Tibial artery (tissue), 1 donor: ENCODE measurements around a stretch of chr15.

DNA sequence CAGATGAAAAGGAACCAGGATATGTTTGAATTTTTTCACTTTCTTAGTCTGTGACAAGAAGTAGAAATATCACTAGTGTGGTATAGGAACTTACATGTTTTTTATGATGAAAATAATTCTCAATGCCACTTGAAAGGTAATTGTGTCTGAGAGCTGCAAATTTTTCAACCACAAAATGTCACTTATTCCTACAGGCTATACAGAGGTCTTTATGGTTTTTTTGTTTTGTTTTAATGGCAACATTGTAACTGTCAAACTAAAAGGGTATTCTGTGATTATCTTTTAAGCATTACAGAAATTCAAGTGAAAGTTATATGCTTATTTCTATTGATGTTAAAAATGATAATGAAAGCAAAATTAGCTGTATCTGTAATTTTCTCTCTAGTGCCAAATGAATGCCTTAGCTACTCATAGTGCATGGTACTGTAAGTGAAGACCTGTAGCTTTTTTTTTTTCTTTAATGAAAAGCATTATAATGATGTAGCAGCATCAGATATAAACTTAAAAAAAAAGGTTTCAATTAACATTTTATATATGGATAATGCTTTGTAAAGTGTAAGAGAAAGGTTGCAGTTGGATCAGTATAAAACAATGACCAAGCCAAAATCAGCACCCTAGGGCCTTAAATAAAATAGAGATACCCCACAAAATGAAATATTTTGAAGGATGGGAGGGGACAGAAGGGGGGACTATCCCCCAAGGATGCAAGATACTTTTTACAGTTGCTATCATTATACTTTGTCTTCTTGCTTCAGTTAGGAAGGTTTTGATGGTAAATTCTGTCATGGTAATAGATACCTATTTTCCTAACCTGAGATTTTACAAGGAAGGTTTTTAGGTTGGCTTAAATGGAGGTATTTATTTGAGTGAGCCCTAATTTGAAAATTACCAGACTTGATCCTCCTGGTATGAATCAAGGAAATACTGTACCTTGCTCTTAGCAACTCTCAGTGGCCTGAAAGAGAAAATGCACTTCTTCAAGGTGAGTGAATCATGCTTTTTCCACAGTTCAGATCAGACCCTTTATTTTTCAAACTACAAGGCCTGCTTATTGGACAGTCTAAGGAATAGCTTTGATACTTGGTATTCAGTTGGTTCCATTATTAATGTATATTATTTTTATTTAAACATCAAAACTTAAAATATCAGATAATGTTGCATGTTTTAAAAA, 15.0 kb downstream of the FEM1B start:
- PRO-cap: no peak

DNA sequence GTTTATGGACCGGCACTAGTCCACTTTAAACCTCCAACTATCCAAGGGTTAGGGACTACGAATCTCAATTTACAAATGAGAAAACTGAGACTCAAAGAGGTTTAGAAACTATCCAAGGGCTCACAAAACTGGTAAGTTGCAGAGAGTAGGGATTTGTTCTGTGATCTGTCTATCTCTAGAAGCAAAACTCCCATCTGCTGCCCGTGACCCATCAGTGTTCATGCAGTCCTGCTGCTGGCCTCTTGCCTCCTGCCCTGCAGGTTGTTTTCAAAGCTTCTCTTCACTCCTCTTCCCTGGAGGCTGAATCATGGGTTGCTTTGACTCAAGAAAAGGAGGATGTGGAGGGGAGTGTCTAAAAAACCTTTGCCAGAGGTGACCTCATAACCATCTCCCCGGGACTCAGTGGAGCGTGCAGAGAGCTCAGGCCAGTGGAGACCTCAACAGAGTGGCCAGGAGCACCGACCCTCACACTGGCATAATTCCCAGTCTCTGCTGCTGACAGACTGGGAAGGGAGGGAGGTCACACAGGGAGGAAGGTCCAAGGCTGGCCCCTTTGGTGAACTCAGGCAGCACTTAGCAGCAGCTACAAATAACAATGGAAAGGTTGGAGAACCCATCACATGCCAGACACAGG, 60.8 kb upstream of the ITGA11 start:
- PRO-cap: no peak

DNA sequence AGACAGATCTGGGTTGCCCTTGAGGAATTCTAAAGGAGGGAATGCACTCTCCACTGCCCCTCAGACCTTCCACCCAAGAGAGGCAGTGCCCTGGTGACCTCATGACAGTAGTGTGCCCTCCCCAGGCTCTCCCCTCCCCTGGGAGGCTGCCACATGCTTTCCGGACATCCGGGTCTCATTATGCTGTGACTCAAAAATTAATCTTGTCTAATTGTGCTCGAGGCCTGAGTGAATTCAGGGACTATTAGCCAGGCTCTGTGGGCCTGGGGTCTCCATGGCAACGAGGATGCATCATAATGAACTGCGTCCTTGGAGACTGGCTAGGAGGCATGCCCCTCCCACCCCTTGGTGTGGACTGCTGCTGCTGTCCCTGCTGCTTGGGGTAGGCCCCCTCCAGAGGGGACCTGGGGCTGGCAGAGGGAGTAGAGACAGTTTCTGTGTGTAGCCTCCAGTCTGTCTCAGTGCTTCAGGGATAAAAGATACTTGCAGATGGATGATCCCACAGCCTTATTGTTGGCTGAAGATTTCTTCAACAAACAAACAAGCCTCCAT, 20.9 kb downstream of the CORO2B start:
- PRO-cap: no peak

DNA sequence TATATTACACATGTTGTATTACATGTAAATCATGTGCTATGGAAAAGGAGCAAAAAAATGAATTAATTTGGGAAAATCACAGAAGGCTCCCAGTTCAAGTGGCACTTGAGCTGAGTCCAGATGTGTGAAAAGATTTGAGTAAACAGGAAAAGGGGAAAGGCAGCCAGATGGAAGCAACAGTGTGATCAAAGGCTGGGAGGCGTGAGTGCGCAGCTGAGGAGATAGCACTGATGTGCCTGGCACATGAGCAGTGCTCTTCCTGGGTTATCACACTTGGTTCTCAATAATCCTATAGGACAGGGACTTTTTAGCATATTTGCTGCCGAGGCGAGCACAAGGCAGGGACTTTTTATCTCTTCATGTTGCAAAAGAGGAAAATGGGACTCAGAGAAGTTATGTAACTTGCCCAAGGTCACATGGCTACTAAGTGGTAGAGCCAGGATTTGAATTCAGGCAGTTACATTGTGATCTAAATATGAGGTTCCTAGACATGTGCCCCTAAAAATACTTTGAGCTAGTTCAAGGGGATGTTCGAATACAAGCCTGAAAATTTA, 39.6 kb downstream of the CORO2B start:
- PRO-cap: no peak

GRCh38 chr15:68782690-68783415, 37.8 kb downstream of the ANP32A start:
- PRO-cap: no peak

DNA sequence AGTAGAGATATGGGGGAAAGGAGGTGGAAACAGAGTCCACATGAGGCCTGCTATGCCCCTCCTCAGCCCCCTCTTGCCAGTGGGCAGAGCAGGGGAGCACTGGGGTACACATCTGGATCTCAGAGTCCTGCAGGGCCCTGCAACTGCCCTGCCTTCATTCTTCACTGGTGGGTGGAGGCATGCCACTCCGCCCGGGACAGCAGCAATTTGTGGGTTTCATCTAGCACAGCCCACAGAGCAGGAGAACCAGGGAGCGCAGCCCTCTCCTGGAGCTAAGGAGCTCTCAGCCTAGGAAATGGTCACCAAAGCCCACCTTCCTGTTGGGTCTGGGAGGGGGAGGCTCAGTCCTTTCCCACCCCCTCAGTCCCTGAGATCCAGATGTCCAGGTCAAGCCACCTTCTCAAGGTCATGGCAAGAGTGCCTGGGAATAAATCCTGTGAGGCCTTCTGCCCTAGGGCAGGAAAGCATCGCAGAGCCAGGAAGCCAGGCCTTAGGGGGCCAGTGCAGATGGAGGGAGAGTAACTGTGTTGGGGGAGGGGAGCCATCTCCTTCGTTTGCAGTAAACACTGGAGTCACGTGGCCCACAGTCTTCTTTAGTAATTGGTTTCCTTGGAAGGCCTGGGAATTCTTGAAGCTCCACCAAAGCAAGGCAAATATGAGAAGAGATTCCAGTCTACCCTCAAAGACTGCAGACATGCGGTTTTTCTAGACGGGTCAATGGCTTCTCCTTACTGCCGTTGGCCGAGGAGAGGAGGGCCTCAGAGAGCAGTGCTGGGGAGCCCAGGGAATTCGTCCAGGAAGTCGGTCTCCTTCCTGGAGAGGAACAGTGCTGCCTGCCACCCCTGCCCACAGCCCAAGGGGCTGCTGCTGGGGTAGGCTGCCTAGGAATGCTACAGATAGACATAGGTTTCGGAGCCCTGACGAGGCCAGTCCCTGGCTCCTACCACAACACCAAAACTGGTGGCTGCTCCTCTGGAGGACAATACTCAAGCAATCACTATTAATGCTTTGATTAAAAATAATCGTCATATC, 30.8 kb downstream of the ANP32A start:
- PRO-cap: no peak

DNA sequence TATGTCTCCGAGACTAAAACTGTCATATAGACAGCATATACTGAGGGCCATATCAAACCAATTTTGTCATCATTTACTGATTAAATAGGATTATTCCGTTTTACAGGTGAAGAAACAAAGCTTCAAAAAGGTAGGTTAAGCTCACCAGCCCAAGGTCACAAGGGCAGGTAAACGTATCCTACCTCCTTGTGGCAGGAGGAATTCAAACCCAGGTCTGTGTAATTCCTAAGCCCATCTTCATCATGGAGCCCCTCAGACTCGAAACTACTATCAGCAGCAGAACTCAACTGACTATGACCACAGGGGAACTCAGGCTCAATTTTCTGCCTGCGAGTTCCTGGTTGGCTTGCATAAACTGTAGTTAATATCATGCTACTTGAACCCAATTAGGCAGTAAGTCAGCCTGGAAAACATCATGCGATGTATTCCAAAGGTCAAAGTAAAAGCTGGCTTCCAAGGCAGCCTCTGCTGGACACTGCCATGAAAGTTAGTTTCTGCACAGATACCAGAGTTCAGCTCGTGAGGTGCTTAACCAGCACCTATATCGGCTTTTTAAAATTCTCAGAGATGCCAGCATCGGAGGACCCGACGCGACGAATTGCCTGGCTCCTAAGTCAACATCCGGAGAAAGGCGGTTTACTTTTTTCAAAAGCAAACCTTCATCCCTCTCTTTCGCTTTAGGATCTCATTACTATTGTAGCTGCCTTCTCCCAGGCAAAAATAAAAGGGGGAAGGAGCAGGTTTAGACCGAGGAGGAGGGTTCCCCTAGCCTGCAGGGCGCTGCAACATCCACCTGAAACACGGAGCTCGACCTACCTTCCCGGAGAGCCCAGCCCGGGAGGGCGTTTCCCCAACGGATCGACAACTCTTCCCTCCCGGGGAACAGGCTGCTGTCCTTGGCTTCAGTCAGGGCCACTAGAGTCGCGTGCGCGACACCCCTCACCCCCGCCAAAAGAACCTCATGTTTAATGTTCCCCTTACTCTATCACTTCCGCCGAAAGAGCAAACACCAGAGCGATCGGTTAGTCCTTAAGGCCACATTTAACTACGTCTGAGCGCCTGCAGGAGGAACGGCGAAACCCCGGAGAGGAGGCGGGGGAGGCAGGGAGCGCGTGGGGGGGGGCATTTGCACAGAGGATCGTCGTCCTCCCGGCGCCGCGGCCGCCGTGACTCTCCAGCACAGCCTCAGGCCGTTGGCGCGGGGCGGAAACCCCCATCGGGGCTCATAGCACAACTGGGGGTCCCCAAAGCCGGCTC, 3.7 kb downstream of the ANP32A start:
- PRO-cap: bidirectional peak, plus-strand start at position 490 of the sequence, minus-strand start at position 295 of the sequence; bidirectional peak, plus-strand start at position 1,116 of the sequence, minus-strand start at position 1,047 of the sequence

DNA sequence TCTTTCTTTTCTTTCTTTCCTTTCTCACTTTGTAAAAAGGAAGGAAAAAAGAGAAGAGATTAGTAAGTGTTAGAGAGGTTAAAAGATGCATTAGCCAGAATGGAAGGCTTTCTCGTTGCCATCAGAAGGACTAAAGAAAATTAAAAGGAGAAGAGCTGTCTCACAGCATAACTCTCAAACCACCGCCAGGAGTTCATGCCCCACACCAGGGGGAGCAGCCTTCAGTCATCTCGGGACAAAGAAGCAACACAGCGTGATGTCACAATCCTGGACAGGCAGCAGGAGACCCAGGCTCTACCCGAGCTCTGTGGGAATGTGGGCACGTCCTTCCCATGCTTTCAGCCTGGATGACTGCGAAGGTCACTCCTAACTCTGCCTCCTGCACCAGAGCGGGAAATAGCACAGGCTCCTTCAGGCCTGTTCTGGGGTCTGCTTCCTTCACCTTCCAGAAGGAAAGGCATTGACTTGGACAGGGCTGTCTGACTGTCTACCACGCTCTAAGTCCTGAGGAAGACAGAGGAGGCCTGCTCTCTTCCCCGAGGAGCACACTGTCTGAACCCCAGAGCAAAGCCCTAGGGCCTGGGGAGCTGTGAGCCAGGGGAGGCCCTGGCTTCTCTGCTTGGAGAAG, 31.3 kb downstream of the NOX5 start:
- PRO-cap: no peak

DNA sequence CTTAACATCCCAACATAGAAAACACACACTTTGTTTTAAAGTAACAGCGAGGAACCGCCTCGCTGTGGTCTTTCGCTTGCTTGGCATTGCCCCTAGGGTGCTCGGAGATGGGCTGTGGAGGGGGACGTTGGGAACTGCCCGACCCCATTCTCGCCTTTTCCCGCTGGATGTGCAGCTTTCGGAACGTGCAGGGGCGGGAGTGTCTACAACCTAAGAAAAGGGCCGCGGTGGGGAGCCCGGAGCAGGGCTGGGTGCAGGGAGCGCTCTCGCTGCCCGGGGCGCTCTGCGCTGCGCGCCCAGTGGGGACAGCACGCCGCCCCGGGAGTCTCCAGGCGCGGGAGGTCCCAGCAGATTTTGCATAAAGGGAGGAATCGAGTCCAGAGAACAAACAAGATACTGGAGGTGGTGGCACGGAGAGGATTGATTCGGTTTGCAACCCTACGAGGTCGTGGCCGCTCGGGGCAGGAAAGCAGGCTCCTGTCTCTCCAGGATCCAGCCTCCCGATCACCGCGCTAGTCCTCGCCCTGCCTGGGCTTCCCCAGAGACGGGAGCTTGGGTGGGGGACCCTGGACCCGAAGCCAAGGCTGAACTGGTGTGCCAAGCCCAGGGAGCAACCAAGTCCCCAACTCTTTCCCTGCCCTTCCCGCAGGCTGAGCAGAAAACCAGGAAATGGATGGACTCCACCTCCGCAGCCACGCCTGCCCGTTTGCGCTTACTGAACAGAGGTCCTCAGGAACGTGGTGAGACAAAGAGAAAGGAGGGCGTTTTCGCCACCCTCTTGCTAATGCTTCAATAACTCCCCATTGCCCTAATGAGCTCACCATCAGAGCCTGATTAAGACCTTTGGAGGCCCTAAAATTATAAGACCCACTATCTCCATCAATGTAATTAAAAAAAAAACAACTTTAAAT, 59.7 kb downstream of the NOX5 start:
- PRO-cap: unidirectional peak, minus-strand start at position 652 of the sequence

DNA sequence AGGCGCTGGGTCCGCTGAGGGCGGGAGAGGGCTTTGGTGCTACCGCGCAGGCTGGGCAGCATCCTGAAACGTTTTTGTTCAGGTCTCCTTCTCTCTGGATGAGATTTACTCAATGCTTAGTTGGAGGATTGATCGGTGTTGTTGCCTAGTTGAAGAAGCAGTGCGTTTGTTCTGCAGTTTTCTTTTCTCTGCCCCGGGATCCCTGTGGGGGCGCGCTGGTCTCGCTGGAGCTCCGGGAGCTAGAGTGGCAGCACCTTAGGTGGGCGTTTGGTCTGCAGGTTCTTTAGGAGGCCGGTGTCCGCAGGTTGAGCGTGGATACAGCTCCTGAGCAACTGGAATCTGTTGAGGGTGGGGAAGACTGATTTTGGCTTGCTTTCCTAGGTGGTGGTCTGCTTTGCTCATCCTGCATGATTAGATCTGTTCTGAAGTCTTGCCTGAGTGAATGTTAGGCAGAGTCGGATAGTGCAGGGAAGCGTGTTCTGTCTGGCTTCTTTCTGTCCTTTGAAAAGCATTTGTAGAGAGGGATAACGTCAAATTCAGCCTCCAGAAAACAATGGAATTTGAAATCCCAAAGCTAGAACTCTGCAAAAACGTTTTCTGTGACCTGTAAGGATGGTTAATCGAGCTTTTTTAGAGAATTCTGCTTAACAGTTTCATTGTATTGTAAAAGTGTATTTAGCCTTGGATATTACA, 1.3 kb downstream of the GLCE start:
- PRO-cap: no peak

DNA sequence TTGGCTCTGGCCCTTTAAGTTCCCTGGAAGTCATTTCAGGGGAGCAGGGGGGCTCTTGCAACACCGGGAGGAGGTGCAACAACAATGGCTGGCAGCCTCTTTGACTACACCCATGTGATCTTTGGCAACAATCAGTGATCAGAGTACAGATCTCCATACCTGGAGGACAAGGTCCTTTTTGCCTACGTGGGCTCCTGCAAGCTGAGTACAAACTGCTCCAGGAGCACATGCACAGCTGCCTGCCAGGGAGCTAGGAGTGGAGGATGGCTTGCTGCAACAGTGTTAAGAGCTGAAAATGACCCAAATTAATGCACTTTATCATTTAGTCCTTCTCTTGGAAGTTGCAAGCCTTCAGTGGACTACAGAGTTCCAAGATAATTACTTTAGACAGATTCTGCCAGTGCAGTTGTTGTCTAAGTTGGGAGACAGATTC, 64.0 kb downstream of the GLCE start:
- PRO-cap: no peak

- PRO-cap: no peak
Observed at GRCh38 chr15:69314255-69314777, 15.6 kb downstream of the PAQR5 start.

DNA sequence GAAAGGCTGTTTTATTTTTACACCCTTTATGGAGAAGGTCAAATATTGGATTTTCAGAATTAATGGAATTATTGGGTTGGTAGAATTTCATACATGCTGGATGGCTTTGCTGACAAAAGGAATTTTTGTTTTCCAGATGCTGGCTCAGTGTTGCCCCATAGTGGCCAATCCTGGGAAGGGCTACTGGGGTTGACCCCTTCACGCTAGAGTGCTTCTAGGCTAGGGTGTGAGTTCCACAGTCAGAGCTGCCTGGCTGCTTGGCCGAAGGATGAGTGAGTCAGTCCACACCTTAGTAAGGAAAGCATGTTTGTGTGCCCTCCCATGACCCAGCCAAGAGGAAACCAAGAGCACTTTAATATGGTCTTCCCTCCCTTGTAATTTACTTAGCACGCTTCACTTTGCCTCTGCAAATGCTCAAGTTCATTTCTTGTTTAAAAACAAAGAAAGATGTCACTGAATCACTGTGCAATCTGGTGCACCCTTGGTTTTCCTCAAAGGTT, 13.4 kb downstream of the RPLP1 start:
- PRO-cap: no peak

- PRO-cap: no peak
Observed at GRCh38 chr15:69562580-69563841, 110.4 kb downstream of the RPLP1 start.

DNA sequence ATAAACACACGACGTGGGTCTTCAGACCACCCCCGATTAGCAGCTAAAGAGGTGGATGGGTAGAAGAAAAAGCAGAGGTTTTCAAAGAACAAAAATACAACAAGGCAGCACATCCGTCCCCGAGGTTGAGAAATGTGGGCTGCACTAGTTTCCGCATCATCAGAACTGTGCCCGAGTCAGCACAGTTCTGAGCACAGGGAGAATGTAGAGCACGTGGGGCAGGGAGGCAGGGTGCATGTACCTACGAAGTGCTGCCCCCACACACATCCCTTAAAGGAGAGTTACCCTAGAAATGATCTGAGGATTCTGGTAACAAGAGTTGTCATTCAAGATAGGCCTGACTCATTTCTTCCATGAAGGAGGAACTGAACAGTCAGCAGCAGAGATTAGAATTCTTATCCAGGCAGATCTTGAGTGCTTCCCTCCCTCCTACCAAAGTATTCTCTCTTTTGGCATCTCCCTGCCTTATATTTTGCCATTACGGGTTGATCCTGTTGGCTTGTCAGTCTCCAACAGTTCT, 121.5 kb downstream of the RPLP1 start:
- PRO-cap: no peak

GRCh38 chr15:69578484-69579330, 126.1 kb downstream of the RPLP1 start:
- PRO-cap: no peak

GRCh38 chr15:69592919-69593365, 140.3 kb downstream of the RPLP1 start:
- PRO-cap: no peak

GRCh38 chr15:69594999-69596035, 142.7 kb downstream of the RPLP1 start:
- PRO-cap: no peak

- PRO-cap: unidirectional peak, minus-strand start at chr15:69853693
Observed at GRCh38 chr15:69853527-69853791, 244.3 kb downstream of the TLE3 start.

- PRO-cap: no peak
Observed at GRCh38 chr15:69979634-69980278, 118.0 kb downstream of the TLE3 start.